Endometrial microvascular endothelial cells (primary cell): ENCODE measurements around the gene GSTA1.

- RAMPAGE, long total RNA = no peak
These were observed 24.7 kb downstream of the TRAM2 start for GRCh38 chr6:52551901-52552774.

- RAMPAGE, long total RNA = no peak
These were observed 21.0 kb downstream of the TRAM2 start for GRCh38 chr6:52555949-52556148.

- RAMPAGE, long total RNA = no peak
These were observed 2.2 kb downstream of the TRAM2 start for GRCh38 chr6:52574496-52575184.

- RAMPAGE, long total RNA = no peak
These were observed 1.2 kb upstream of the TRAM2 start for GRCh38 chr6:52578120-52578474.

- RAMPAGE, long total RNA = no peak
These were observed at the start of gene GSTA1 for GRCh38 chr6:52803574-52803989. TSS of gene GSTA1 (minus strand) at chr6:52803816.

- RAMPAGE, long total RNA = no peak
These were observed 27.7 kb downstream of the GSTA3 start for GRCh38 chr6:52881706-52882328.

DNA sequence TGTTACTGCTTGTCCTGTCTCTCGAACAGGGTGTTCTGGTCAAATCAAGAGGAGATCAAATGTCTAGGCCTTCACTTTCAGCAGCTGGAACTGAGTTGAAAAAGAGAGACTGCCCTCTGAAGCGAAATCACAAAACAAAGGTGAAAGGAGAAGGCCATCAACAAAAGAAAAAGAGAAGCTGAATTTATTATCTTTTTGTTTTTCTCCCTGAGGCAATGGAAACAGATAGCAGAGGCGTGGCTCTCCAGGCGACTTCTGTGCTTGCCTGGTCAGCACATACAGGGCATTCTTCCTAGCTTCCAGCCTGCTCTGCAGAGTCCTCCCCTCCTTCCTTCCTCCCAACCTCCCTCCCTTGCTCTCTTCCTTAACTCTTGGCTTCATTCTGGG, 44.2 kb upstream of the GCM1 start:
- RAMPAGE, long total RNA = no peak

GRCh38 chr6:53216219-53216586, 67.6 kb upstream of the GCM1 start:
- RAMPAGE, long total RNA = no peak

GRCh38 chr6:53320777-53321414, 27.9 kb downstream of the ELOVL5 start:
- RAMPAGE, long total RNA = no peak

GRCh38 chr6:53345310-53345962, 3.3 kb downstream of the ELOVL5 start:
- RAMPAGE, long total RNA = no peak

- RAMPAGE, long total RNA = no peak
These were observed 10.8 kb upstream of the ELOVL5 start for GRCh38 chr6:53359268-53360292.

DNA sequence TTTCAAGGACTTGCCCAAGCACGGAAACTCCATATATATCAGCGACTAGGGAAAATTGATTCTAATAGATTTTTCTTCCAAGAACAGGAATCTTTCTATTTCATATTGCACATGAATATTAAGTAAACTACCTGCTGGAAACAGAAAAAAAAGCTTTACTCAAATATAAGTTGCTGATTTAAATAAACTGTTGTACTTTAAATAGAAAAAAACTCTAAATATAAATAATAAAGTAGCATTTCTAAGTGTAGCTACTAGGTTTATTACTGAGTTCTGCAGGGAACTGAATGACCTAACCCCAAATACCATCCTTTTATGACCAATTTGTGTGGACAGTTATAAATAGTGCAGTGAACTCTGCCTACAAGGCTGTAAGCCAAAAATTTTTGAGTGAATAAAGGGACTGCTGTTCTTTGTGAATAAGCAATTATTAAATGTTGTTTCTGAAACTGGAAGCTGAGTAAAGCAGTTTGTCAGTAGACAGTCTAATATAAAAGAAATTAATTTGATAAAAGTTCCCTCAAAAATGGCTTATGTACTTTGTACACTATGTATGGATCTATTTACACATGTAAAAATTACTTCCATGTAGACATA, 90.8 kb upstream of the ELOVL5 start:
- RAMPAGE, long total RNA = no peak

DNA sequence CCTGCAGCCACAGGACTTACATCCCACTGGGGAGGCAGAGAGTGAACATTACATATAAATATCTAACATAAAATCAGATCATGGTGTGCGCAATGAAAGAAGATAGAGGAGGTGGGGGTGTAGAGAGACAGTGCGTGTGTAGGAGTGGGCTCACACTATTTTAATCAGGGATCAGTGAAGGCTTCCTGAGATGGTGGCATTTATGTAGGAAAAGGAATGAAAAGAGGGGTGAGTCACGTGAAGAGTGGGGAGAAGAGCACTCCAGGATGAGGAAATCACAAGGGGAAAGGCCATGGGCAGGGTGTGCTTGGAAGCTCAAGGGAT, 80.2 kb downstream of the GCLC start:
- RAMPAGE, long total RNA = no peak

DNA sequence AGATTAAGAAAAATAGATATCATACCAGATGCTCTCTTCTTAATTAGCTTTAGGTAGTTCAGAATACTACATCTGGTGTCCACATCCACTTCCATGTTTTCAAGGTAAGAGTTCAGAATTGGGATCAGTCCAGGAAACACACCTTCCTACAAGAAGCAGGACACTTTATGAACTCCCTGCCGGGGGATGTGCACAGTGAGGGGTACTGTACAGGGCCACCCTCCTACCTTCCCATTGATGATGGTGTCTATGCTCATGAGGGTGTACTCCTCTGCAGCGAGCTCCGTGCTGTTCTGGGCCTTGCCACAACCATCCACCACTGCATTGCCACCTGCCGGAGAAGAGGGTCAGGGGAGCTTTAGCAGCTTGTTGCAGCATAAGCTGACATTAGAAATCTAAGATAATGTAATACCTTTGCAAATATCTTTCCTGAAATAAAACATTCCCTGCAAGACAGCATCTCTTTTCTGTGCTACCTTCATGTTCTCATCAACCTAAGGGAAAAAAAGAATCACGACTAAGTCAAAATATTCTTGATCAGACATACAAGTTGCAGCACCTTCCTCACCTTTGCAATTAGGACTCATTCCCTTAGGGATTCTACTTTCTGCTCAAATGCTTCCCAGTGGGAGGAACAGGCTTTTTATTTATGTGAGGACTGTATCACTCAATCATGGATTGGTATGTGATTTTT, 44.7 kb downstream of the GCLC start:
- RAMPAGE, long total RNA = no peak

DNA sequence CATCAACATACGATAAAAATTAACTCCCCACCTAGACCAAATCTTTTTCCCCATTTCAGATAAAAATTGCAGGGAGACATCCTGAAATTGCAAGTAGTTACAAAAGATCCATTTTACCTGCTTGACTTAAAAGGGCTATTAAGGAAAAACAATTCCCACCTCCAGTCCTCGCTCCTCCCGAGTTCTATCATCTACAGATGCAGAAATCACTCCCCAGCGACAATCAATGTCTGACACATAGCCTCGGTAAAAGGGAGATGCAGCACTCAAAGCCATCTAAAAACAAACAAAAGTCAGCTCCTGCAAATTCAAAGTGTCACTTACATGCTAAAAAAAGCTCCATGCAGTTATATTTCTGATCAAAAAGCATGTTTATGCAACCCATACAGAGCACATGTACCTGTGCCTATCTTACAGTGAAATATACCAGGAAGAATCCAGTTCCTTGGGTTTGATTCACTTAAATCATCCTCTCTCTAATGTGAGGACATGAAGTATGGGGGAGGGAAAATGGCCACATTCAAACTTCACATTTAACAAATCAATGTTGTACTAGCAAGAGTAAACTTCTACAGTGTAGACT, 36.4 kb downstream of the GCLC start:
- RAMPAGE, long total RNA = no peak

- RAMPAGE, long total RNA = no peak
These were observed 3.0 kb downstream of the GCLC start for GRCh38 chr6:53541890-53542286.

DNA sequence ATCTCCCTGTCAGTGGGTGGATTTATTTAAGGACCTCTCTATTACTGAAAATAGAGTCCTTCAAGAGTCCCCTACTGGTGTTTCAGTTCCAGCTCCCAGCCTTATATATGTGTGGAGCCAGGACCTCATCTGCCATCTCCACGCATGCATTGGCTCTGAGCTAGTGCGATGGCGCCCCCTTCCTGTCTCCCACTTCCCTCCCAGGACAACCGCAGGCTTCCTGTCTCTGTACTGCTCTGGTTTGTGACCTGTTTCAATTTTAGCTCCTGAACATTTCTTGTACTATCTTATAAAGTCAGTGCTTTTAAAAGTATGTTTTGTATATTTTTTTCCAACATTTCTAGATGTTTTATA, 59.8 kb upstream of the LRRC1 start:
- RAMPAGE, long total RNA = no peak

DNA sequence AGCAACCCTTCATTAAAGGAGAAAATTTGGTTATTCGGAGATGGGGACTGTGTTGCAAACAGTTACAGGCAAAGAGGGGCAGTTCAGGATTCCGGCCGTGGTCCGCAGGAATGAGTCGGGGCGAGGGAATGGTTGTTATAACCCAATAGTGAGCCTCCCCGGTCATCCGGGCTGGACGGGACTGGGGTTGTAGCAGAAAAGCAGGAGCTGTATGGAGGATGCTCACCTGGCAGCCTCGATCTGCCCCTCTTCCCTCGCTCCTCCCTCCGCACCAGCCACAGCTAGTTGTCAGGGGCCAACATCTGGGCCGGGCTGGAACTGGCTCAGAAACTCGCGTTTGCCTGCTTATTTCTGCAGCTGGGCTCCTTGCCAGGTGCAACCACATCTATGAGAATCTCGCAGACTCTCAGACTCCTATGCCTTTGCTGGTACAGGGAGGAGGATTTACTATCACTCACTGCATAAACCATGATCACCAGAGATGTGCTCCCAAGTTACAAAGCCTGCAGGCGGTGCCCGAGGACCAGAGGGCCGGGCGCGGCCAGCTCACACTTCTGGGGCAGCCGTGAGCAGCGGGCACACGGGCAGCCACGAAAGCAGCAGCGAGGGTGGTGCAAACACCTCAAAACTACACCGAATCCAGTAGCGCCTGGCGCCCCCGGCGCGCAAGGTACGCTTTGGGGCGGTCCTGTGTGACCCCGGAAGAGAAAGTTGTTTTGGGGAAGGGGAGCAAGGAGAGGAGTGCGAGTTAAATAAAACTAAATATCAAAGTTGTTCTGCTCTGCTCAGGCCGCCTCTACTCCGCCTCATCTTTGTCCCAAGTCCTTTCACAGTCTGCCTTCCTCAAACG, 633 bp upstream of the LRRC1 start:
- RAMPAGE, long total RNA = no peak

- RAMPAGE, long total RNA = no peak
These were observed 30.9 kb downstream of the LRRC1 start for GRCh38 chr6:53825822-53826076.

- RAMPAGE, long total RNA = no peak
These were observed 111.2 kb downstream of the LRRC1 start for GRCh38 chr6:53905850-53906639.